Metastatic Liver Carcinoma in the Adrenal Gland (tissue), 2 donors: ENCODE data around the genes KRAS and BHLHE41.

- PRO-cap, 2 experiments = no peak in any of the 2 experiments
These were observed 448.2 kb downstream of the BCAT1 start for GRCh38 chr12:24500630-24501140.

- PRO-cap, 2 experiments = peak in 2 of 2 experiments; most common plus-strand start chr12:24563919 (in 2); most common minus-strand start chr12:24564088 (in 1)
These were observed 384.9 kb downstream of the BCAT1 start for GRCh38 chr12:24563872-24564510.

GRCh38 chr12:25058591-25058872 is 6.0 kb downstream of the IRAG2 start:
- PRO-cap, 2 experiments = no peak in any of the 2 experiments

GRCh38 chr12:25244798-25245477 is 5.8 kb downstream of the KRAS start:
- PRO-cap, 2 experiments = no peak in any of the 2 experiments

DNA sequence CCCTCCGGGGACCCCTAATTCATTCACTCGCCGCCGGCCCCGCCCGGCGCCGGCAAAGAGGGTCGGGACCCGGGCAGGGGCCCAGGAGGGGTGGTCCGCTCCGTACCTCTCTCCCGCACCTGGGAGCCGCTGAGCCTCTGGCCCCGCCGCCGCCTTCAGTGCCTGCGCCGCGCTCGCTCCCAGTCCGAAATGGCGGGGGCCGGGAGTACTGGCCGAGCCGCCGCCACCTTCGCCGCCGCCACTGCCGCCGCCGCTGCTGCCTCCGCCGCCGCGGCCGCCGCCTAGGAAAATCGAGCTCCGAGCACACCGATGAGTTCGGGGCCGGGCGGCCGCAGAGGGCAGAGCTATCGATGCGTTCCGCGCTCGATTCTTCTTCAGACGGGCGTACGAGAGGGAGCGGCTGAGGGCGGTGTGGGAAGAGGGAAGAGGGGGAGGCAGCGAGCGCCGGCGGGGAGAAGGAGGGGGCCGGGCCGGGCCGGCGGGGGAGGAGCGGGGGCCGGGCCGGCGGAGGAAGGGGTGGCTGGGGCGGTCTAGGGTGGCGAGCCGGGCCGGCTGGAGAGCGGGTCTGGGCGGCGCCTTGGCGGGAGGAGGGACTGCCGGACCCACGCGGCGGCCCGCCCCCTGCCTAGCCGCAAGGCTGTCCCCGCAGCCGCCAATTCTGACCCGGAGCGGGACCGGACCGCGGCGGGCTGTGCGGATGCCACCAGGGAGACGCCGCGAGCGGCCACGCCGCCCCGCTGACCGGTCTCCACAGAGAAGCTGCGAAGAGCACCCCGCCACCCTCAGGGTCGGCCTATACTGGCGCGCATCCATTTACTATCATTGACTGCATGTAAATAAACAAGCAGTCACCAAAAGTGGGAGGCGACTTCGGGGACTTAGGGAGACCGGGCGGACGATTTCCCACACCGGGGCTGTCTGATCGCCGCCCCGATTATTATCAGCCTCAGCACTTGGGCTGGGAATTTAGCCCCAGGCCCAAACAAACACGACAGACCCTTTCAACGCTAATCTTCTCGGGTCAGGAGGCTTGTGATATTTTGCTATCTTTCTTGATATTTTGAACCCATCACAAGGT is at the start of gene KRAS:
TSS of gene KRAS (minus strand) at position 285 of the 1,078 bp plus-strand sequence.
- PRO-cap, 2 experiments = peak in 2 of 2 experiments; most common plus-strand start position 655 of the sequence (in 2); most common minus-strand start position 243 of the sequence (in 2)

DNA sequence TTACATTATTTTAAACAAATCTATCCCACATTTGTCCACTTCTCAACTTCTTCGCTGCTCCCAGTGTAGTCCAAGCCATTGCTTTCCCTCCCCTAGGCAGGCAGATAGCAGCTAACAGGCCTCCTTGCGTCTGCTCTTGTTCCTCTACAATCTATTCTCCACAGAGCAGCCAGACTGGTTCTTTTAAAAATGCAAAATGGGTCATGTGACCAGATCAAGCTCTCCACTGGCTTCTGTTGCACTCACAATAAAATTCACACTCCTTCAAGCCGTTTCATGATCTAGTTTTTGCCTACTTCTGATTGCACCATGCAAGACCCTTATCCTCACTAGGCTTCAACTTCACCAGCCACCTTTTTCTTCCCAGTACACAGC is 6.0 kb upstream of the KRAS start:
- PRO-cap, 2 experiments = peak in 2 of 2 experiments; most common minus-strand start position 158 of the sequence (in 1)

DNA sequence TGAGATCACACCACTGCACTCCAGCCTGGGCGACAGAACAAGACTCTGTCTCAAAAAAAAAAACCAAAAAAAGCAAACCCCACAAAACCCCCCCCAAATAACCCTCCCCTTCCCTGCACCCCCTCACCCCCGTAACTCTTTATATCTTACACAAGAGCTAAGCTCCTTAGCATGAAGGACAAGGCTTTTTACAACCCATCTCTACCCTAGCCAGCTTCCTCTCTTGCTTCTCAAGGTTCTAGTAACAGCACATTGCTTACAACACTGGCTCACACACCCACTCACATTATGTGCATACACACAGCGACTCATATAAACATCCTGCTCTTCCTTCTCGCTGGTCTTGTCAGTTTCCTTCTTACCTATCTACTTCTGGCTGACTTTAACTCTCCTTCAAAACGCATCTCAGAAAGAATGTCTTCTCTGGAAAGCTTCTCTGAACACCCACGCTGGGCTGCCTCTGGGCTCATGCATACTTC is 126.6 kb upstream of the KRAS start:
- PRO-cap, 2 experiments = no peak in any of the 2 experiments

DNA sequence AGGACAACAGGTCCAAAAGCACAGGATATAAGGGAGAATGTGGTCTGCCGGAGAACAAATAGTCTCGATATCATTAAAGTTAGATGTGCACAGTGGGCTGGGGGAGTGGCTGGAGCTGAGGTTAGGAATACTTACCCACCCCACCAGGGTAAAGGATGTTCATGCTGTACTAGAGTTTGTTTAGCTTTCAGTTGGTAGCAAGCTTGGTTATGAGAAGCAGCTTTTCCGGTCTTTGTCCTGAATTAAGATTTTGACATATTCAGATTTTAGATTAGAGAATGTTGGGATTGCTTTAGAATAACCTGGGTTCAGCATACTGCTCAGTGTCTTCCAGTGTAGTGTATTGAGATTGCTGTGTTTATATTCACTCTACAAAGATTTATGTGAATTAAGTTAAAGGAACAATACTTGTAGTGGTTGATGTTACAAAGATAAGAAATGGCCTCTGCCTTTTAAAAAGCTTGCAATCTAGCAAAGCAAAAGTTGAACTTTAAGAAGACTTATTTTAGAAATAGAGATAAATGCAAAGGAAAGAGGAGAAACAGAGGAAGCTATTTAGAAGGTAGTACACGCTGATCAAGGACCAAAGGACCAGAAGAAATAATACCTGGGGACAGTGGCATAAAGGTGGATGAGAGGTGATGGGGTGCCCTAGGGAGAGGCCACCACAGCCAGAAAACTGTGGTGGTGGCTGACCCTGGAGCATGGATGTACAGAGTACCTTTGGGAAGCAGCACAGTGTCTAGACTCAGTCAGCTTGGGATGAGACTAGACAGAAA is 16.9 kb downstream of the RASSF8 start:
- PRO-cap, 2 experiments = no peak in any of the 2 experiments

- PRO-cap, 2 experiments = no peak in any of the 2 experiments
These were observed 11.5 kb downstream of the BHLHE41 start for GRCh38 chr12:26113245-26113860.

DNA sequence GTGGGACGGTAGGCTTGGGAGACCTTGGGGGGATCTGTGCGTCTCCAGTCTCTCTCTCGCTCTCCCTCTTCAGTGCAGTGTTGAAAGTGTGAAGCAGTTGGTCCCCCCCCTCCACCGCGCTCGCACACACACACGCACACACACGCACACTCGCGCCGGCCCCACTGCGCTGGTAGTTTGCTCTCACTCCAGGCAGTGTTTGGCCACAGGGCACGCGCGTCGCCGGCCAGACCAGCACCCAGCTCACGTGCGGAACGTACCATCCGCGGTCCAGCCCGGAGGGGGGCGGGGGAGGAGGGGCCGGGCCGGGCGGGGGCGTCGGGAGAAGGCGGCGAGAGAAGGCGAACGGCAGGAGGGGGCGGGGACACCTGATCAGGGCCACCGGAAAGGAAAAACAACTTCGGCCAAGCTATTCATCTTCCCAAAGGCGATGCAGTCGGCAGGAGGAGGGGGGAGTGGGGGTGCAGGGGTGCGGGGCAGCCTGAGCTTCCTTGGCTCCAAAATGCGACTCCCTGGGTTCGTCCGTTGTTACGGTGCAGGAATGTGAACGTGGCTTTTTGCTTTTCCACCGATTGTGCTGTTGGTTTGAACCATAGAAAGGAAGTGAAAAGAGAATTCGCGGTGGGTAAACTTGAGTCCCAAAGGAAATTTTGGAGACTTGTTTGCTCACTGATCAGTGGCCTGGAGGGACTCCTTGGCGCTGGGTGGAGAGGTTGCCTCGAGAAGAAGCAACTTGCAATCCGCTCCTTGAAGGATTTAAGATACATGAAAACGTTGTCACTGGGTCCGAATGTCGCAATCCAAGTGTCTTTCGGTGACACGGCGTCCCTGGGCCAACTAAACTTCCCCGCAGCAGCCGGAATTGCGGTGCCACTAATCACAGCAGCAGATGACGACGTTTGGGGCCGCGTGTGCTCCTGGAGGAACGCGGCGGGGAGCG is at the start of gene BHLHE41:
TSS of gene BHLHE41 (minus strand) at position 202 of the 940 bp plus-strand sequence.
- PRO-cap, 2 experiments = peak in 1 of 2 experiments; most common minus-strand start position 201 of the sequence (in 1)

DNA sequence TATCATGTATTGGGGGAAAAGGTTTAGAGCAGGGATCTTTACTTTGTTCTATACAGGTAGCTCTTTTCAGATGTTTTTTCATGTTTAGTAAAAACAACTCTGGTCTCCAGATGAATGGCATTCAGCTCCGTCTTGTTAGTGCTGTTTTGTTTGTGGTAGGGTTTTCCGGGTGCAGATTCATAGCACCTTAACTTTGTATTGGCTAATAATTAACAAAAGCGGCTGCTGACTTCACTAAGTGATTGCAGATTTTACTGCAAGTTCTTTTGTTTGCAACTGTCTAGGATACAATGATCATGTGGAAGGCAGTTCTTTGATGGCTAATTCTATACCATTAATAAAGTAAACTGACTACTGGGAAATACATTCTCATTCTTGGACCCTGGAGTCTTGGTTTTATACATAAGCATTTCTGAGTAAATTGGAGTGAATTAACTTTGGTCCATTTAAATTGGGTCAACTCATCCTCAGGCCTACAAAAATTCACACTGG is 32.2 kb upstream of the BHLHE41 start:
- PRO-cap, 2 experiments = no peak in any of the 2 experiments

- PRO-cap, 2 experiments = no peak in any of the 2 experiments
These were observed 18.0 kb upstream of the SSPN start for GRCh38 chr12:26177341-26177793.

GRCh38 chr12:26274235-26275202 is 79.1 kb downstream of the SSPN start:
- PRO-cap, 2 experiments = no peak in any of the 2 experiments

DNA sequence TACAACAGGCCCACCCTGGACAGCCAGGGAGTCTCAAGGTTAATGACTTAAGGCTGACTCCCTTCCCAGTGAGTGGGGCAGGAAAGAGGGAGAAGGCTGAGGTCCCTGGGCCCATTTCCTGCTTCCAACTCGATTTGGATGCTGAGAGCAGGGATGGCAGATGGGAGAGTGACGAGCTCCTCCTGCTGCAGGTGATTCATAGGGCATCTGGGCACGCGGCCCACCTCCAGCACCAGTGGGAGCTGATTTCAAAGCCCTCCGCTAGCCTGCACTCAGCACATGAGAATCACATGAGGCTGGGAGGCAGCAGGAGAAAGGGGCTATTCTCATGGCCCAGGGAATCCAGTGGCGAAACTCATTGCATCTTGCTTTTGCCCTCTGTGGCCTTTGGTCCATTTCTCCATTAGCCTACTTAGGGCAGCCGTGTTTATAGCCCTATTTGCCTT is 90.8 kb downstream of the SSPN start:
- PRO-cap, 2 experiments = no peak in any of the 2 experiments

- PRO-cap, 2 experiments = no peak in any of the 2 experiments
These were observed 318.1 kb downstream of the SSPN start for GRCh38 chr12:26513299-26514026.

DNA sequence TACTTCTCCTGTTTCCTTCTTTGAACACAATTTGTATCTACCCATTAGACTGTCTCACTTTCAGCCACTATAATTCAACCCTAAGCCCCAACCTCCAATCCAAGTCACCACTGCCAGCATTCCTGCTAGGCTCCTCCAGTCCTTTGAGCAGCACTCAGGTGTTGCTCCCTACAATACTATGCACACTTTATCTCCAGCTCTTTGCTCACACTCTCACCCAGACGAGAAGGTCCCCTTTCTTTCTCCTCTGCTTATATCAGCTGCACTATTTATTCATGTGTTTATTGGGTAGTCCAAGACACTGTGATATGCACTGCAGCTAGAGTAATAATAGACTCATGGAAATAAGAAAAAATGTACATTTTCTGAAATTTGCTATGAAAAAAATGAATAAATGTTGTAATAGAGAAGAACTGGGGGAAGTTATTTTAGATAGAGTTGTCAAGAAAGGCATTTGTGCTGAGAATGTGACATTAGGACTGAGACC is 307.1 kb downstream of the ITPR2 start:
- PRO-cap, 2 experiments = no peak in any of the 2 experiments

GRCh38 chr12:26691477-26692061 is 141.4 kb downstream of the ITPR2 start:
- PRO-cap, 2 experiments = no peak in any of the 2 experiments

- PRO-cap, 2 experiments = no peak in any of the 2 experiments
These were observed 41.5 kb upstream of the ITPR2 start for GRCh38 chr12:26874496-26874857.

DNA sequence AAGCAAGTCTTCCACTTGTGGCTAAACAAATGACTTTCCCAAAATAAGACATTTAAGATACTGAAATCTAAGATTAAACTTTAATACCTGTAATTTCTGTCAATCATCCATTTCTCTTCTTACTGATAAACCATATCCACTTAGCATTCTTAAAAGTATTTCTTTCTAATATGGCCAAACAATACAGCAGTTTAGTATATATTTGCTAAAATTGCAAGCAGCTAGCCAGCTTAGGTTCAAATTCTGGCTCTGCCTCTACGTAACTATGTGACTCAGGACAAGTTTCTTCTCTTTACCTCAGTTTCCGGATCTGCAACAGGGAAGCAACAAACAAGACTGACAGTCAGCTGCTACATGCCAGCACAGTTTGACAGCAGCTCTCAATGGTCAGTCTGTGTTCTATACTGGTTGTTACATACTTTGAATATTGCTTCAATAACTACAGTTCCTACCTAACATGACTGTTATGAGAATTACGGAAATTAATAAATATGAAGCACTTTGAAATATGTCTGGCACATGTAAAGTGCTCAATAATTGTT is 1.9 kb downstream of the INTS13 start:
- PRO-cap, 2 experiments = no peak in any of the 2 experiments

DNA sequence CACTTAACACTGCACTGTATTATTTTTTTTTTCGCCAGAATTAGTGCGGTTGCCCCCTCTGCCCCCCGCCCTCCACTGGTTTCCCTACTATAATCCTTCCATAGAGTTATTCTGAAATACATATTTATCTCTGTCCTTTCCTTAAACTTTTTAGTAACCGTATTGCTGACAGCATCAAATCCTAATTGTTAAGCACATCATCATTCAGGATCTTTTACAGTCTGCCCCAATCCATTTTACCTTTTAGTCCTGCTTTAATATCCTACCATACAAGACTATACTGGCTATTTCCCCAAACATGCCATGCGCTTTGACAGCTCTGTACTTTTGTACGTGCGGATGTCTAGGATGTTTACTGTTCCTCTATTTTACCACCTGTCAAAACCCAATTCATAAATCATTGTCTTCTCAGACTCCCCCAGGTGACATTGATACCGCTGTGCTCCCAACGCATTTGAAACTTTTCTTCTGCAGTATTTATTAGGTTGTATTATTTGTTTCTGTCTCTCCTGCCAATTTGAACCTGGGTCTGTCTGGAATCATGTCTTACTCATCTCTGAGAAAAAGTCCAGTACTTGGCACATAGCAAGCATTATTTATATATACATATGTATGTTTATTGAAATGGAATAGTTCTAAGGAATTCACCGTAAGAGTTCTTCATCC is 1.1 kb downstream of the FGFR1OP2 start:
- PRO-cap, 2 experiments = no peak in any of the 2 experiments